ENCODE data around the genes NRAS, SLC22A15 and MAB21L3.

DNA sequence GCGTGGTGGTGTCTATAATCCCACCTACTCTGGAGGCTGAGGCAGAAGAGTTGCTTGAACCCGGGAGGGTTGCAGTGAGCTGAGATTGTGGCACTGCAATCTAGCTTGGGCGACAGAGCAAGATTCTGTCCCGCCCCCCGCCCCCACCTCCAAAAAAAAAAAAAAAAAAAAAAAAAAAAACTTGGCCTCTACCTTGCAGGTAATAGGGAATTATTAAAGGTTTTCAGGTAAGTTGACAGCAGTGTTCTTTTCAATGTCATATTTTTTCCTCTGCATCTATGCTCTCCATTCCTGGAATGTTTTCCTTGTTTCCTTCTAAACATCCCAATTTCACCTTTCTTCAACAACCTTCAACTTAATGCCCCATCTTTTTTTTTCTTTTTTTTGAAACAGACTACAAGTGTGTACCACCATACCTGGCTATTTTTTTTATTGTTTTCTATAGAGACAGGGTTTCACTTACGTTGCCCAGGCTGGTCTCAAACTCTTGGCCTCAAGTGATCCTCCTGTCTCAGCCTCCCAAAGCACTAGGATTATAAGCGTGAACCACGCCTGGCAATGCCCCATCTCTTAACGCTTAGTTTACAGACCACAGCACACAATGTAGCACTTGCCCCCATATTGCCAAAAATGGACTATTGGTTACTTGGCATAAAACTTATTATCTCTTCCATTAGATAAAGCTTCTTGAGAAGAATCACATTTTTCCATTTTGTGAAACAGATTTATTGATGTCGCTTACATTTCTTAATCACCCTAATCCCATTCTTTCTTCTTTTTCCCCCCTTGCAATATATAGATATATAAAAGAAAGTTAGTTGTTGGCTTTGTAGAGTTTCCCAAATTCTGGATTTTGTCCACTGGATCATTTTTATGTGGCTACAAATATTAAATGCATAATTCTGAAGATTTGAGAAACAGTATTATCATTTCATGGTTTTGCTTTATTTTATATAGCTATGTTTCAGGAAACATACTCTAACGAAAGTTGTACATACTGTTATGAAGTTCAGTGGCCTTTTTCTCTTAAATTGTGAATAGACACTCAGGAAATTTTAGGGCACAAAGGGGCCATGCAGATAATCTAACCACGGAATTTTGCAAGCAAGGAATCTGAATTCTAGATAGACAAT lies 8.1 kb downstream of the BCAS2 start:
- RRBS: no CpG with 5 or more reads among the region's 12 CpGs

DNA sequence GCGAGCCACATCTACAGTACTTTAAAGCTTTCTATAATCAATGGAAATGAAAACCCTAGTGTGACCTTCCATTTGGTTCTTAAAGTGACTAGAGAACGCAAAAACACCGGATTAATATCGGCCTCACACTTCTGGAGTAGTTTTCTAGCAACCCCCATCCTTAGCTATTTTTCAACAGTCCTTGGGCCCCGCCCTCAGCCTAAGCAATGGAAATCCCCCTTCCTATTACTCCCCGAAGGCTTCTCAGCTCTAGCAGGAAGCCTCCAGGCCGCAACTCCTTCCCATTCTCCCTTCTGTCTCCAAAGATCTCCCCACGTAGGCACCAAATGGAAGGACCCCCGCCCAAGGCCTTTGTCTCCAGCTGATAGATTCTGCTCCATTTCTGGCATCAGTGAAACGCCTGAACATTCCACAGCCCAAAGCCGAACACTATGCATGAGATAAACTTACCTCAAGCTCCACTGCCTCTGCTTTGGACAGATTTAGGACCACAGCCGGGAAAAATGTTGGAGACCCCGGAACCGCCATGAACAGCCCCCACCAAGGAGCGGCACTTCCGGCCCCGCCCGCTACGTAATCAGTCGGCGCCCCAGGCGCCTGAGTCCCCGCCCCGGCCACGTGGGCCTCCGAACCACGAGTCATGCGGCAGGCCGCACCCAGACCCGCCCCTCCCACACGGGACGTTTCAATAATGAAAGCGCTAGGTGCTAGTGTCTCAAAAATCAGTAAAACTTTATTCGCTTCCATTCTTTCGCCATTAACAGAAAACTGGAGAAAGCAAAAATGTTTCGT lies at the start of gene NRAS:
Gene NRAS (minus strand): TSS at position 564 of the 792 bp plus-strand sequence.
- RRBS: 1% methylated on average over 12 of the region's 36 CpGs

GRCh38 chr1:114717000-114717401 lies 430 bp upstream of the NRAS start:
- RRBS: no CpG with 5 or more reads among the region's 6 CpGs

DNA sequence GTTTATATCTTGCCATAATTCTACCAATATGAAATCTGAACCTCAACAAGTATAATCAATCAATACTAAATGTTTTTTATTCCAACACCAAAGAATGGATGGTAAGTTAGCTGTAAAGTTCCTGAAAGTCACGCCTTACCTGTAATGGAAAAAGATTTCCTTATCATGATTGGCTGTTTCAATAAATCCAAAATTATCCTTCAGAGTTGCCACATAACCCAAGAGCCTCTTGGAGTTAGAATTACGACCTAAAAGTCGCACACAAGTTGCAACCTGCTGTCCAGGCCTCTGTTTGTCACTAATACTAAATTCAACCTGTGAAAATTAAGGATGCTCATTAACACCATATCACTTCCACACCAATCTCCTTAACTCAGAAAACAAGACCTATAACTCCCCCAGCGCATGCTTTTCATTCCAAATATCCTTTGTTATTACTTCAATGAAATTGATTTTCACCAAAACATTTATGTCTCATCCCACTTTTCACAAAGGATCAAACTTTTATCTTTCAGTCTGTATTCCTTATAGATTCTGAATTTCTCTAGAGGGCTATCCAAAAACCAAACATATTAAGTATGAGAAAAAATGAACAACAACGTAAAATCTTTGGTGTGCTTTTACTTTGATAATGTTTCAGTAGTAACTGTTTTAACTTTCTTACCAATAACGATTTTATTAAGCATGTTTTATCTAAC lies 9.7 kb upstream of the NRAS start:
- RRBS: no CpG with 5 or more reads among the region's 6 CpGs

DNA sequence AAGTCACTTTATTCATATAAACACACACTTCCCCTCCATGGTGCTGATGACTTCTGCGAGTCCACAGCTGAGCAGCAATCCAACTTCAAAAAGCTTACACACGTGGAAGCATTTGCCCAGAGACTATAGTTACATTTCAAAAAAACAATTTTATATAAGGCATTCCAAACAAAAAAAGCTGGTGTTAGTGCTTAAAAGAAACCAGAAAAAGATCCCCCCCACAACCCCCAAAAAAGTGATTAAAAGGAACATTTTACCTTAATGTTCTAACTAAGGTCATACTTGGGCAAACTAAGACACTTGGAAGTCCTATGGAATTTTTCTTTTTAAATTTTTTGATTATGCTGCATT lies 20.4 kb upstream of the NRAS start:
- RRBS: no CpG with 5 or more reads among the region's 2 CpGs

GRCh38 chr1:114741833-114742282 lies 15.9 kb downstream of the CSDE1 start:
- RRBS: no CpG with 5 or more reads among the region's 6 CpGs

GRCh38 chr1:115073282-115074132 lies 15.8 kb downstream of the TSPAN2 start:
- RRBS: no CpG with 5 or more reads among the region's 10 CpGs

DNA sequence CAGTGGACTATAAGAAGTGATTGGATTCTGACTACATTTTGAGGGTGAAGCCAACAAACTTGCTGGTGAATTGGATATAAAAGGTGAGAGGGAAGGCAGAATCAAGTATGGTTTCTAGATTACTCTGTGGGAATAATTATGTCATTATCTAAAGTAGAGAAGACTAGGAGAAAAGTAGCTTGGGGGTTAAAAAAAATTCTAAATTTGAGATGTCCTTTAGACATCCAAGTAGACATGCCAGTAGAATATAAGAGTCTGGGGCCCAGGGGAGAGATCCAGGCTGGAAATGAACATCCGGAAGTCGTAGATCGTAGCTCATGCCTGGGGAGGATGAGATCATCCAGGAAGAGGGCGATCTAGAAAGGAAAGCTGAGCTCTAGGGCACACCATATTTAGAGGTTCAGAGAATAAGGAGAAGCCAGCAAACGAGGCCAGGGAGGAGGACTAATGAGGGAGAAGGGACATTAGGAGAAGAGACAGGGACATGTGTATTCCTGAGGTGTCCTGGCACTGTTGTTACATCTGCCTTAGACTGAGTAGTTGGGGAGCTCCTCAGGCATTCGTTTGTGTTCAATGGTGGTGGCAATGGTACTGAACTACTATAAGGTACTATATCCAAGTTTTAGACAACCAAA lies 12.2 kb downstream of the NGF start:
- RRBS: no CpG with 5 or more reads among the region's 6 CpGs

GRCh38 chr1:115642329-115643172 lies 781 bp downstream of the VANGL1 start:
- RRBS: 2% methylated on average over 23 of the region's 61 CpGs

DNA sequence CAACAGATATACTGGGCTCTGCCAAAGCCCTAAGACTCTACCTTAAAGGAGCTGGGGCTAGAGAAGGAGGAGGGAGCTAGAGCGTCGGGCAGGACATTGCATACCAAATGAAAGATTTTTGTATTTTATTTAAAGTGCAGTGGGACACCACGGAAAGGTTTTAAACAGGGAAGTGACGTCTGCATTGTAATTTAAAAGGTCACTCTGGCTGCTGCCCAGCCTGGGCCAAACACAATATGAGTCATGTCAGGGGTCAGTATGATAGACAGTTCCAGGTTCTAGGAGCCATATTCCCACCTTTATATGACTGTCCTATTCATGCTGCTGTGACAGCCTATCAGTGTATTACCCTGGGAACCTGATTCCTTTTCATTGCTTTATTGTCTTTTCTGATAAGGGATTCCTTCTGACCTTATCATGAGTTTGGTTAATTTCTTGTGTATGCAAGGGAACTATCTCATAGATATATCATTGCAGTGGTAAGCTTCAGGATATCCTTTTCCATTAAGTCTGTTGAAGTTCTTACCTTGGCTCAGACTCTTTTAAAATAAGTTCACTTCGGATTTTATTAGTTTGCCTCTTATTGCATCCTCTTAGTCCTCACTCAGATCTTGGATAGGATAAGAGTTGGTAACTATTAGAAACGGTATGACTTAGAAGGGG lies 5.3 kb downstream of the VANGL1 start:
- RRBS: no CpG with 5 or more reads among the region's 6 CpGs

DNA sequence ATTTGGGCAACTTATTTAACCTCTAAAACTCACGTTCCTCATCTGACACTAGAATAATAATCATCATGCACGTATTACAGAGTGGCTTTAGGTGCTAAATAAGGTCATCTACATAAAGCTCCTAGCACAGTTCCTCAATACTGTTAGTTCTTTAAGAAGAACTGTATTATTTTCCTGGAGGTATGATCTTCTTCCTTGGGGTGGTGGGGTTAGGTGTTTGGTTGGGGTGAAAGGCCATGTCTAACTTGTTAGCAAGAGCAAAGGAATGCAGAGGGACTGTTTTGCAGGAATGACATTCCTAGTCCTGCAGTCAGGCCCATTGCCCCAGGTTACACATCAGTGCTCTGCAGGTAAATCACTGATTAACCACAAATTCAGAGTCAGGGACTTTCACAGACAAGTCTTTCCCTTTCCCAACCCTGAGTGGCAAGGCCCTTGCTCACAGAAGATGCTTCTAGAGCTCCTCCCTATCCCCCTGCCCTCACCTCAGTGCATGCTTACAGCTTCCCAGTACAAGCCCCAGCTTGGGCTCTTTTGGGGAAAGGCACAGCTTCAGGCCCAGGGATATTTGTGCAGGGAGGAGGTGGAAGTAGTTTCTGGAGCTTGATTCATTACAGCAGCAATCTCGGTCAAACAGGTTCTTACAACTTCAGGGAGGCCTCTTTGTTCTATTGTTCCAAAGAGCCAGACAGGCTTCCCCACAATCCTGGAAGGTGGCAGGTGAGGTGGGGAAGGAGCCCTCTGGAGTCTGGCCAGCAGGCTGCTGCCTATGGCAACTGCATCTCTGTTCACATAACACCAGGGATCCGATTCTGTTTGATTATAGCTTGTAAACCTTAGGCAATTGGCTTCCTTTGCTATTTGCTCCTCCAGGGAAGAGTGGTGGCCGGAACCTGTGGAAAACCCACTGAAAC lies 53.9 kb downstream of the CASQ2 start:
- RRBS: no CpG with 5 or more reads among the region's 5 CpGs

GRCh38 chr1:115924657-115925292 lies 51.5 kb upstream of the SLC22A15 start:
- RRBS: no CpG with 5 or more reads among the region's 6 CpGs

GRCh38 chr1:115975740-115977037 lies at the start of gene SLC22A15:
SLC22A15 (plus strand) TSS chr1:115976513.
- RRBS: 55% methylated on average over 31 of the region's 102 CpGs

GRCh38 chr1:116023312-116024280 lies 47.3 kb downstream of the SLC22A15 start:
- RRBS: no CpG with 5 or more reads among the region's 5 CpGs

- RRBS: no CpG with 5 or more reads among the region's 12 CpGs
These were observed 58.0 kb upstream of the MAB21L3 start for GRCh38 chr1:116053023-116053819.

GRCh38 chr1:116066392-116066976 lies 44.7 kb upstream of the MAB21L3 start:
- RRBS: no CpG with 5 or more reads among the region's 13 CpGs

- RRBS: no CpG with 5 or more reads among the region's 14 CpGs
These were observed at the start of gene MAB21L3 for GRCh38 chr1:116111216-116112092. MAB21L3 (plus strand) TSS chr1:116111399.

GRCh38 chr1:116145921-116146234 lies 34.7 kb downstream of the MAB21L3 start:
- RRBS: no CpG with 5 or more reads among the region's 3 CpGs

GRCh38 chr1:116153086-116153595 lies 41.9 kb downstream of the MAB21L3 start:
- RRBS: no CpG with 5 or more reads among the region's 3 CpGs

- RRBS: no CpG with 5 or more reads among the region's 5 CpGs
These were observed 11.5 kb downstream of the ATP1A1 start for GRCh38 chr1:116384543-116384904.